A172 (cell line): ENCODE measurements around the gene HEMGN.

- RAMPAGE, long total RNA, result no peak
Observed at GRCh38 chr9:97602020-97602764, 31.0 kb downstream of the TSTD2 start.

DNA sequence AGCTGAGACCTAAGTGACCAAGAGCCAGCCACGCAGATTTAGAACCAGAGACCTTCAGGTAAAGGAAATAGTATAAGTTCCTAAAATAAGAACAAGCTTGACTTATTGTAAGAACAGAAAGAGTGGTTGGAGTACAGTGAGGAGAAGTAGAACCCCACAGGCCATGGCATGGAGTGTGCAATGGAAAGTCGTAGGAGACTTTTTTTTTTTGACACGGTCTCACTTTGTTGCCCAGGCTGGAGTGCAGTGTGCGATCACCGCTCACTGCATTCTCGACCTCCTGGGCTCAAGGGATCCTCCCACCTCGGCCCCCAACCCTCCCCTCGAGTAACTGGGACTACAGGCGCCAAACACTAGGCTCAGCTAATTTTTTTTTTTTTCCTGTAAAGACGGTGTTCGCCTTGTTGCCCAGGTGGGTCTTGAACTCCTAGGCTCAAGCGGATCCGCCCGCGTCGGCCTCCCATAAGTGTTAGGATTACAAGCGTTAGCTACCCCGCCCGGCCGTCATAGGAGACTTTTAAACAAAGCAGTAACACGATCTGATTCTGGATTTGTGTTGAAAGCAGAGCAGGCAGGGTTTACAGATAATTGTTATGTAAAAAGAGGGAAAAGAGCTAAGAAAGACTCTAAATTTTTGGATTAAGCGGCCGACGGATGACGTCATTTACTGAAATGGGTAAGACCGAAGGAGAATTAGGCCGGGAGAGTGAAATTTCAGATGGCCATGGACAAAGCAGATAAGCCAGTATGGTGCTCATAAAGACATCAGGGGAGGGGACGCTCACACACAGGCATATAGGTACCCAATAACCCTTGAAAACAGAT is 773 bp downstream of the TSTD2 start:
- RAMPAGE, long total RNA, result no peak

DNA sequence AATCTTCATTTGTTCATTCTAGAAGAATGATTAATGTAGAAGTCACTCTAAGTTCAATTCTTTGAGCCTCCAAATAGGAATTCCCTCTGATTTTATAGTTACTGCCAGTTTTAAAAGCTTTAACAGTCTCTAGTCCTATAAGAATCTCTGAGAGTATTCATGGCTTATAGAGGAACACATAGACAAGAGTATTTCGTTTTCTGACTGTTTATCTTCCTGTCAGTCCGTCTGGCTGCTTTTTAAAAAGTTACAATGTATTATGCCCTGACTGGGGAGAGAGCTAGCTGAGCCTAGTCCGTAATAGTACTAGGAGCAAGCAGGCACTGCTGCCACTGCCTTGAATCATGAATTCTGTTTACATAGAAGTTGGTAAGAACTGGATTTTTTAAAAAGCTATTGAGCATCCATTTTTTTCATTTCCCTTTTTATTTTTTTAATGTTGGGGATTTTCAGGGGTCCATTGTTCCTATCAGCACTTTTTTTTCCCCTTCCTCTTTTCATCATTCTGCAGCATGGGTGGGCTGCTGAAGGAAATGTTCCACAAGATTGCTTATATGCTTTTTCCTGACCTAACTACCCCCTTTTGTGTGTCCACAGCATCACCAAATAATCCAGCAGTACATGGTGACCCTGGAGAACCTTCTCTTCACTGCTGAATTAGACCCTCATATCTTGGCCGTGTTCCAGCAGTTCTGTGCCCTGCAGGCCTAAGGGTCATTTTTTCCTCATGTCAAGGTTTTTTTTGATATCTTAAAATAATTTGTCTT is 26.5 kb downstream of the XPA start:
- RAMPAGE, long total RNA, result no peak

DNA sequence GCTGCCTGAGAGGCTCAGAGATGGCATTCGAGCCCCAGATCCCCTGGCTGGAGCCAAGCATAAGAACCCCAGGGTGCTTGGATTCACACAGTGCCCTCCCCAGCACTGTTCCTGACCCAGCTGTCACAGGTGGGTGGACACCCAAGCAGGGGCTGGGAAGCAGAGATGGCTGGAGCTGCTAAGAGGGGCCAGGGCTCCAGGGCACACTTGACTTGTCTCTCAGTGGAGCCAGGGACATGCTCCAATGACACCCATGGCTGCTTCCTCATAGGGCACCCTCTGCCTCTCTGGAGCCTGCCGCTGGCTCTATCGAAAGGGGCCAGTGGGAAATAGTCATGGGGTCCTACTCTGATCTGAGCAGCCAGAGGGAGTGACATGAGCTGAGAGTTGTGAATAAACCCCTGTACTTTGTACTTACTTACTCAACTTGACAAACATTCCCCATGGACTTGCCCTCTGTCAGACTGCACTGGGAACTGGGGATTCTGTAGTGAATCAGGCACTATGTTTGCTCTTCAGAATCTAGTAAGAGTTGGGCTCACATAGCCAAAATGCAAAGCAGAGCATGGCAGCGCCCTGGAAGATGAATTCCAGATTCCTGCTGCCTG is 62.7 kb upstream of the XPA start:
- RAMPAGE, long total RNA, result no peak

DNA sequence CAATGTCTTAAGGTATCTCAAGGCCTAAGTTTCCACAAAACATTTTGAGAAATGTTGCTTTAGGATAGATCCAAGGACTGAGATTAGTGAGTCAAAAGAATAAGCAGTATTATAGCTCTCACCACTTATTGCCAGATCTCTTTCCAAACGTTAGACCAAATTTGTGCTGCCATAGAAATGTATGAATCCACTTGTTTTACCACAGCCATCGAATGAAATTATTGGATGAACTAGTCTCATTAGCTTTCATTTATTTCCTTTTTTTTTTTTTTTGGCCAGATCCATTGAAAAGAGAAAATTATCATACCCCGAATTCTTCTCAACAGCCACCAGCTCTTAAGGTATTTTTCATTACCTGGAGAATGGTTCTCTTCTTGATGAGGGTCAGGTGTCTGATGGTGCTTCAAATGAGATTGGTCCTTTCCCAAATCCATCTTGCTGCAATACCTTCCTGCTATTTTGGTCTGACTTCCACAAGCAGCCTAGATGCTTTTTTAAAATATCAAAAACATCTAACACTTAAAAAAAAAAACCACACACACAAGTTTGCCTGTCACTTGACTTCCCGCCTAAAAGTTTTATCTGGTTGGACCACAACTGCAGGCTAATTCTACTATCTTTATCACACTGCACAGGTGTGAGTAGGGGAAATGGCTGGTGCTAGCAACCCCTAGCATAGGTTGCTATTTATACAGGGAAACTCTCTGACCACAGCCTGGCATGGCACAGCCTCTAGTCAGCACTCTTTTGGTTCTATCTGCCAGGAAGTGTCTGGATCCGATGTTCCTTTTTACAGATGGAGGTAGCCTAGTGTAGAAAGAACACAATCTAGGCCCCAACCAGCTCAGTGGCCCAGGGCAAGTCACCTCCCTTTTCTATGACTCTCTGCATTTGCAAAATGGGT is at the start of gene HEMGN:
TSS of gene HEMGN (minus strand) at position 470 of the 904 bp plus-strand sequence.
- RAMPAGE, long total RNA, result no peak

GRCh38 chr9:97981907-97982163 is 1.3 kb upstream of the ANP32B start:
- RAMPAGE, long total RNA, result no peak

DNA sequence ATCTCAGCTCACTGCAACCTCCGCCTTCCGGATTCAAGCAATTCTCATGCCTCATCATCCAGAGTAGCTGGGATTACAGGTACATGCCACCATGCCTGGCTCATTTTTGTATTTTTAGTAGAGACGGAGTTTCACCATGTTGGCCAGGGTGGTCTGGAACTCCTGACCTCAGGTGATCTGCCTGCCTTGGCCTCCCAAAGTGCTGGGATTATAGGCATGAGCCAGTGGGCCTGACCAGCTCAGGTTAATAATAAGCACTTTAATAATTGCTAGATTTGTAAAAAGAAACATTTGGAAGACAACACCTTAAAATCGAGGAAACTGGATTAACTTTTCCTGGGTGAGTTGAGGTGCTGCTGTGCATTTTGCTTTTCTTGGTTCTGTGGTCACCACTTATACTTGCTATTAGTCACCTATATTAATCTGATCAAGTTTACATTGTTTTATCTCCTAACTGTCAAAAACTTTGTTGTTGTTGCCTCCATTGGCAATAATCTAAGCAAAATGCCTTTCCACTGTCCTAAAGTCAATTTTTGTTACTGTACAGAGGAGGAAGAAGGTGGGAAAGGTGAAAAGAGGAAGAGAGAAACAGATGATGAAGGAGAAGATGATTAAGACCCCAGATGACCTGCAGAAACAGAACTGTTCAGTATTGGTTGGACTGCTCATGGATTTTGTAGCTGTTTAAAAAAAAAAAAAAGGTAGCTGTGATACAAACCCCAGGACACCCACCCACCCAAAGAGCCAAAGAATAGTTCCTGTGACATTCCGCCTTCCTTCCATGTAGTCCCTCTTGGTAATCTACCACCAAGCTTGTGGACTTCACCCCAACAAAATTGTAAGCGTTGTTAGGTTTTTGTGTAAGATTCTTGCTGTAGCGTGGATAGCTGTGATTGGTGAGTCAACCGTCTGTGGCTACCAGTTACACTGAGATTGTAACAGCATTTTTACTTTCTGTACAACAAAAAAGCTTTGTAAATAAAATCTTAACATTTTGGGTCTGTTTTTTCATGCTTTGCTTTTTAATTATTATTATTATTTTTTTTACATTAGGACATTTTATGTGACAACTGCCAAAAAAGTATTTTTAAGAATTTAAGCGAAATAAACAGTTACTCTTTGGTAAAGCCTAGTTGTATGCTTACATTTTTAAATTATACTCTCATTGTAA is 32.1 kb downstream of the ANP32B start:
- RAMPAGE, long total RNA, result no peak

- RAMPAGE, long total RNA, result no peak
Observed at GRCh38 chr9:98056815-98057443, 397 bp downstream of the NANS start.

DNA sequence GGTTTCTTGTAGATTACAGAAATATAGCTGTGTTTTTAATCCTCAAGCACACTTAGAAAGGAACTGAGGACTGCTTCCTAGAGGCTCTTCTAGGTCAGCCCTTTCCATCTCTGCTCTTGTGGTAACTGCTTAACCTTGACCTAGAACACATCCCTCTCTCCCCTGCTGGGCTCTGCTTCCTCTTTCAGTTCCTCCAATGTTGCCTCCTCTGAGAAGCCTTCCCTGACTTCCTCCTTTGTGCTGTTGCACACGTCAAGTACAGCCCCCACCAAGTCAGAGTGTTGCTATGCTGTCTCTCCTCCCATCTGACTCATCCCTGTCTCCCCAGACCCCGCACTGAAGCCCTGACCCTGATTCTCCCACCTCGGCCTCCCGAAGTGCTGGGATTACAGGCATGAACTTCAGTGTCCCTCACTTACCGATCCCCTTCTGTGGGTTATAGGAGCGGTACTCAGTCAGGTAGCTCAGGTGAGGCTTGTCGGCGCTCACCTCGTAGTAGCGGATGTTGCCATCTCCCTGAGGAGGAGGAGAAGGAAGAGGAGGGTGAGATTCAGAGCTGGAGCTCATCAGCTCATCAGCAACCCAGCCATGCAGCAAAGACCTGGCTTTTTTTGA is 10.5 kb upstream of the TRIM14 start:
- RAMPAGE, long total RNA, result no peak

DNA sequence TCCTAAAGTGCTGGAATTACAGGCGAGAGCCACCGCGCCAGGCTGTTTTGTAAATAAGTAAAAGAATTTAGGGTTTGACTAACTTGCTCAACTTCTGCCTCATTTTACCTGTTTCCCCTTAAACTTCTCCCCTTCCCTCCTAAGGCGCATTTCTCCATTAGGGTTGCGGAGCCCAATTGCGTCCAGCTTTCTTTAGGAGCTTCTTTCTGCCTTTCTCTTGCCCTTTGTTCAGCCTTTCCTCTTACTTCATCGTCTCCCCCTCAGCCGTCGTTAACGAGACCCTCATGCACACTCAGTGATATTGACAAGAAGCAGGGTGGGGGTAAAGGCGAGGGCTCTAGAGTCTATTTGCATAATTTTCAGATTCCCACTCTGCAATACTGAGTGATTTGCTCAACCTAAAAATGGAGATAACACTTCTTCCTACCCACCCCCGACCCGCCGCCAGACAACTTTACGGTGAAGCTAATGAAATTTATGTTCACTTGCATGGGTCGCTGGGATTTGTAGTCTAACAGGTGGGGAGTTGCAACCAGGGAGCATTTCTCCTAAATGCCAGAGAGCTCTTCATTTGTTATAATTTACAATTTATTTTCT is 1.2 kb upstream of the TBC1D2 start:
- RAMPAGE, long total RNA, result no peak

DNA sequence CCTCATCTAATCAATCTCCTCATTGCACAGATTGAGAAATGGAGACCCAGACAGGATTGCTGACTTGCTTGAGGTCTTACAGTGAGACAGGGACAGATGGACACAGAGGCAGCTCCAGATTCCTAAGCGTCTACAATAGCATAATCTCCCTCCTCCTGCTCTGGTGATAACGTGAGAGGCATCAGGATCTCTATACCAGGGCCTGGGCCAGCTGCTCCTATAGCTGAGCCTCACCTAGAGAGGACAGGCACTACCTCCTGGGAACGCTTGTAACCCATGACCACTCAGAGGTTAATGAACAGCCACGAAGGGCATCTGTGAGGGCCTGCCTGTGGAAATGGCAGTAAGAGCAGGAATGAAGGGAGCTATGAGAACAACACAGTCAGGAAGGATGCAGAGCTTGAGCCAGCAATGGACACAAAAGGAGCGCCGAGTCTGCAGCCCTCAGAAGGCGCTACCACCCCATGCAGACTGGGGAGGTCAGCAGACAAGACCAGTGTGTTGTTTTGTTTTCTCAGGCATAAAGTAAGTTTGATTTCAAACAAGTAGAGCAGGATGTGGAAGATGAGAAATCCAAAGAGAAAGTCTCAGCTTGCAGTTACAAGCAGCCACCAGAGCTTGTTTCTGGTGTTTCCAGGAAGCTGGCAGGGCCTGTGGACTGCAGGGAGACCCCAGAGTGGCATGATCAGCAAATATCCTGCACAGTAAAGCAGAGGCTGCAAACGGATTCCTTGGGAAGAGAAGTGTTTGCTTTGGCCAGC is 17.5 kb downstream of the ANKS6 start:
- RAMPAGE, long total RNA, result no peak

DNA sequence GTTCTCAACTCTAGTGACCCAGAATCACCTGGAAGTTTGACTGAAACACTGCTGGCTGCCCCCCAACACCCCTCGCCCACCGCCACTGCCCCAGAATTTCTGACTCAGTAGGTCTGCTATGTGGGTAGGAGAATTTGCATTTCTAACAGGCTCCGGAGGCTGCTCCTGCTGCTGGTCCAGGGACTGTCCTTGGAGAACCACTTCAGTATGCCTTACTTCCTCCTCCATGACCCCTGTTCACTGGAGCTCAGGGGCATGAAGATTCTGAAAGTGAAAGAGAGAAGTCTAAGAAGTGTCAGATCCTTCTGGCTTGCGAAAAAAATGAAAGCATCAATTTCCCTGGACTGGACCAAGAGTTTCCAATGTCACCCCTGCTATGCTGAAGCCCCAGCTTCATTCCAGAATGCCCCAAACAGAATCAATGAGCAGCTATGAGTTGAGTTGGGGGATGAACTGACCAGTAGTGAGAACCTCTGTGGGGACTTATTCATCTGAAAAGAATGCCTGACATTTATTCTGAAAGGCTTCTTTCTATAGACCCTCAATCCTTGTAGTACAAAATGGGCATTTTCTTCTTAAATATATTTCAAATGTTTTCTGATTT is 20.8 kb upstream of the COL15A1 start:
- RAMPAGE, long total RNA, result no peak

DNA sequence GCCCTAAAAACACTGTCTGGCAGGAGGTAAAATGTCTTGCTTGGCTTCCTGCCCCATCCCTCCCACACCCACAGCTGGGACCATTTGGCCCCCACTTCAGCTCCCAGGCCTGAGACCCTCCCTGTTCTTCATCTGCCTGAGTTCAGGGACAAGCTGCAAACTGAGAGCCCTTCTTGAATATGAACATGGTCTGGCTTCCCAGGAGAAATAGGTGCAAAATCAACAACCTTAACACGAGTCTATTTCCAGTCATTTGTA is 3.4 kb upstream of the COL15A1 start:
- RAMPAGE, long total RNA, result no peak

DNA sequence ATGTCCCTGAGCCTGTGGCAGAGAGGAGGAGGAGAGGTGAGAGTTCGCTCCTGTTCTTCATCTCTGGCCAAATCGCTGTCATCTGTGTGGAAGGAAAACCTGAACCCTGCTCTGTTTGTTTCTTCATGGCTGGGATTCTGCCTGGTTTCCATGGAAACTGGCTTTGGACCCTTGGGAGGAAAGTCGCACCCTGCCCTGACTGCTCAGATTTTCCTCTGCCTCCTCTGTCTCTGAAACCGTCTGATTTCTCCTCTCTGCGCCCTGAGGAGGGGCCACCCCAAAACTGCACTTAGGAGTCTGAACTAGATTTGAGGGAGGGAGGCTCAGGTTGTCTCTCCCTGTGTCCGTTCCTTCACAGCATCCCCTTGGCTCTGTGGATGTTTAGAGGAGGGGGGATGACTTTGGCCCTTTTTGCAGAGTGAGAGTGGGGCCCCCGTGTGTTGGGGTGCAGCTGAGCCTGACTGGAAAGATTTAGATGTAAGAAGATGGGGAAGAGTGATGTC is 31.8 kb downstream of the COL15A1 start:
- RAMPAGE, long total RNA, result no peak

GRCh38 chr9:98977192-98977448 is 33.4 kb downstream of the COL15A1 start:
- RAMPAGE, long total RNA, result no peak

- RAMPAGE, long total RNA, result no peak
Observed at GRCh38 chr9:98989456-98990213, 45.9 kb downstream of the COL15A1 start.

GRCh38 chr9:99015355-99015582 is 71.6 kb downstream of the COL15A1 start:
- RAMPAGE, long total RNA, result no peak

DNA sequence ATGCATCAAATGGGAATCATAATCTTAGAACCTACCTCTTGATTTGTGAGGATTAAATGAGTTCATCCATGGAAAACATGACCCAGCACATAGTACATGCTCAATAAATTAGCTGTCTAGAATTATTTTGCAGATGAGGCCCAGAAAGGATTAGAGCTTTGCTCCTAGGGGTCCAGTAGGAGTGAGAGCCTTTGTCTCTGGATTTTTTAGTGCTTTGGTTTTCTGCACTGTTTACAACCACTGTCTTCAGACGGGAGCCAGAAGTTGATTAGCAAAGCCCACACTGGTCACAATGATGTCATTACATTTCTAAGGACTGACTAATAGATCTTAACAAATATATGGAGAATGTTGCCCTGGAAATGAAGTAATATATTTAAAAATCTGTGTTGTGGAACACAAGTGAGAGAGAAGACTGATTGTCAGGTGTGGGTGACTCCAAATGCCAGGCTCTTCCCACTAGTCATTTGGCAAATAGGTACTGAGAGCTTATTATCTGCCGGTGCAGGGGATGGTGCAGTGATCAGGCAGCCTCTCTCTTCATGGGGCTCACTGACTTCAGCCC is 76.1 kb downstream of the COL15A1 start:
- RAMPAGE, long total RNA, result no peak

DNA sequence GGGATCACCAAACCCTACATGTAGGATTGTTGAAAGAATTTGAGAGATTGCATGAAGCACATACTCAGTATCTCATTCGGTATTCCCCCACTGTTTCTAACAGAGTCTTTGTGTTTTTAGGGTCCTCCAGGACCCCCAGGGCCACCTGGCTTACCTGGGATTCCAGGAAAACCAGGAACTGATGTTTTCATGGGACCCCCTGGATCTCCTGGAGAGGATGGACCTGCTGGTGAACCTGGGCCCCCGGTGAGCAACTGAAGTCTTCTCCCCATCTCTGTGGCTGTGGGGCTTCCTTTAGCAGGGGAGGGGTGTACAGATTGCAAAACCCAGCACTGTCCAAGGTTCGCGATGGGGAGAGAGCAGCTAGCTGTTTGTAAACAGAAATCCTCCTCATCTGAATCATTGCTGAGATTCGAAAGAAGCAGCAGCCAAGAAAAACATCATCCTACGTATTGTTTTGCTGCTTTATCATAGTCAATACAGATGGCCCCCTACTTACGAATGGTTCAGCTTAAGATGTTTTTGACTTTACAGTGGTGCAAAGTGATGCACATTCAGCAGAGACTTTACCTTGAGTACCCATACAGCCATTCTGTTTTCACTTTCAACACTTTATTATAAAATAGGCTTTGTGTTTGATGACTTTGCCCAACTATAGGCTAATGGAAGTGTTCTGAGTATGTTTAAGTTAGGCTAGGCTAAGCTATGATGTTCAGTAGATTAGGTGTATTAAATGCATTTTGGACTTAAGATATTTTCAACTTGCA is 80.0 kb upstream of the TGFBR1 start:
- RAMPAGE, long total RNA, result no peak

- RAMPAGE, long total RNA, result no peak
Observed at GRCh38 chr9:99105768-99106268, 905 bp downstream of the TGFBR1 start.